HEK293 (cell line): Measurements from ENCODE around the gene PARD6B.

DNA sequence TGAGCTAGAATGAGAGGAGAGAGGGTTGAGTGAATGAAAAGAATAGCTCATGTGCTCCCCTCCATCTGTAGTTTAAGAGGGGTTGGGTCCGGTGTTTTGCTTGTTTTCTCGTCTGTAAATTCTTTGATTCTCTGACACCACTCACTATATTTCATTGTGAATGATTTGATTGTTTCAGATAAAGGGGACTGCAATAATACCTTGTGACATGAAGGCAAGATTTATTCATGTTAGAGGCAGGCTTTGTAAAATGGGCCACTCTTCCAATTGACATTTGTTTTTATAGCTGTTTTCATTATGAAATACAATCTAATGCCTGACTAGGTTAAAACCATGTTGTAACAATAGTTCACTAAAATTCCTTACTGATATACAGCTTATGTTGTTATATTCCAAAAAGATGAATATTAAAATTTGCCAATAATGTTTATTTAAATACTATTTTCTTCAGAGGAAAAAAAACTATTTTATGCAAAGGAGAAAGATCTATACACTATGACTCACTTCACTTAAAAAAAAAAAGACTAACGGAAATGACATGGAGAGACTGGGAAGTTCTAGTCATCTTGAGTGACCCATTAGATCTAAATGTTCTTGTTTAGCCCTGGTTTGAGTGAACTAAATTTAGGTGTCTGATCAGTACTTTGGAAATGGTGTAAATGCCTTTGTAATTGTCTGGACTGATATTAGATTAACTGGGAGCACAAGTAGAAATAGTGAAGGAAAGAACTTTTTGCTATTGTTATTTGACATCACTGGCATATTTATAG, 3.4 kb downstream of the PTPN1 start:
- PRO-cap, result no peak
- RRBS, 2 experiments, result no CpG with 5 or more reads among the region's 3 CpGs

GRCh38 chr20:50537793-50538605, 27.8 kb downstream of the PTPN1 start:
- PRO-cap, result no peak
- RRBS, 2 experiments, result no CpG with 5 or more reads among the region's 9 CpGs

DNA sequence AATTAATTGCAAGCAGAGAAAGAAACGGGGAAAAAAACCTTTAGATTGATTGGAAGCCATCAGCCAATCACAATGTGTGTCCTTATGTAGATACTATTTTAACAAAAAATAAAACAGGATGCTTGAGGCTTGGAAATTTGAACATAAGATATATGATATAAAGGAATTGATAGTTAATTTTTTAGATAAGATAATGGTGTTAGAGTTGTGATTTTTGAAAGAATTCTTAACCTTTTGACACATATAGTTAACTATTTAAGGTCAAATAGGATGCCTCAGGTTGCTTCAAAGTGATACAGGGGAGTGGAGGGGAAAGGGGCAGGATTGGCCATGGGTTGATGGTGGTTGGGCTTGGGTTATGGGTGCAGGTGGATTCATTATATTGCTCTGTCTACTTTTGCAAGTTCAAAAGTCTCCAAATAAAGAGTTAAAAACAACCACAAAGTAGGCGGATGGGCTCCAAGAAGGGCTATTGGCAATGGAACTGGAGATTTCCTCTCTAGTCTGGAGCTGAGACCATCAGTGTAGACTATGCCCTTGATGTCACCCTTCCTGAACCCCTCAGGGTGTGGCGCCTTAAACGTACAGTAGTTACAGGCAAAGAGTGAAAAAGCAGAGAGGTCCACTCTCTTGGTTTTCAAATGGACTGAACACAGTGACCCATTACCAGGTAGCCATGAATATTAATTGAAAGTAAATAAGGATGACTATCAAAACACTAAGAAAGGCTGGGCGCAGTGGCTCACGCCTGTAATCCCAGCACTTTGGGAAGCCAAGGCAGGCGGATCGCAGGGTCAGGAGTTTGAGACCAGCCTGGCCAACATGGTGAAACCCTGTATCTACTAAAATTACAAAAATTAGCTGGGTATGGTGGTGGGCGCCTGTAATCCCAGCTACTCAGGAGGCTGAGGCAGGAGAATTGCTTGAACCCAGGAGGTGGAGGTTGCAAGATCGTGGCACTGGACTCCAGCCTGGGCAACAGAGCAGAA, 81.2 kb downstream of the PTPN1 start:
- PRO-cap, result unidirectional peak, plus-strand start at position 605 of the sequence
- RRBS, 2 experiments, result no CpG with 5 or more reads among the region's 10 CpGs

DNA sequence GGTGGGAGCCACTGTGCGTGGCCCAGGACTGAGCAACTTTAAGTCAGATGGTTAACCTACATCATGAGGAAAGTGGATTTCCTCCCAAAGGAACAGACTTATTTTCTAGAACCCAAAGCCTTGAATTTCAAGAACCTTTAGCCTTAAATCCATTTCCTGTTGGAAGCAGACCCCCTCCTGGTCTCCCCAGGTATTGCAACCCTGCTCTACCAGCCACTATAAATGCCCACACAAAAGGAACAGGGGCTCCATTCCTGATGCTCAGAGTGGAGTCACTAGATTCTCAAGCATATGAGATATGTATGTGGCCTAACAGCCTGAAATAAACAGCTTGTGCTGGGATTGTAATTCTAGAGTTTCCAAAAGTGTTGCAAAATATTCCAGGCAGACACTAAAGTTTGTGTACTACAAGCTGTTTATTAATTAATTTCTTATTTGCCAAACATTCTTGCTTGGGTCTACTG, 44.9 kb downstream of the RIPOR3 start:
- PRO-cap, result no peak
- RRBS, 2 experiments, result no CpG with 5 or more reads among the region's 1 CpG

DNA sequence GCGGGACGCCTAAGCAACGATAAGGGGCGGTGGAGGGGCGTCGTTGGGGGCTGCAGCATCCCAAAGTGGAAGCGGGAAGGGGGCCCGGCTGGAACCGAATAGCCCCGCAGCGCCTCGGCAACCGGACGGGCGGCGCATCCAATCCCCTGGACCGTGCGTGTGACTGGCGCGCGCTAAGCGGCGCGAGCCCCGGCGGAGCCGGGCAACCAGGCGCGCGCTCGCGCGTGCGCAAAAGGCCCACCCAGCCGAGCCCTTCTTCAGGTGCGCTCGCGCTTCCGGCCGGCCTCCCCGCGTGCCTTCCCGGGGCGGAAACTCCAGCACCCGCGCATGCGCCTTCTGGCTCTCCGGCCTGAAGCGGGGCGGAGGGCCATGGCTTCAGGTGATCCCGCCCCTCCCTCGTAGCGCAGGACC, 547 bp upstream of the PARD6B start:
- PRO-cap, result bidirectional peak, plus-strand start outside the sequence, minus-strand start at position 159 of the sequence
- RRBS, 2 experiments, result under 1 to 1% methylated on average over 32 to 36 of the region's 53 CpGs

- PRO-cap, result bidirectional peak, plus-strand start at chr20:50731580, minus-strand start at chr20:50730986; bidirectional peak, plus-strand start at chr20:50732140, minus-strand start at chr20:50732083
- RRBS, 2 experiments, result 1% methylated on average over 43 of the region's 113 CpGs
Measured at GRCh38 chr20:50731239-50732210, at the start of gene PARD6B. Gene PARD6B (plus strand): TSS chr20:50731580.

GRCh38 chr20:50739287-50740263, 8.2 kb downstream of the PARD6B start:
- PRO-cap, result no peak
- RRBS, 2 experiments, result no CpG with 5 or more reads among the region's 5 CpGs

DNA sequence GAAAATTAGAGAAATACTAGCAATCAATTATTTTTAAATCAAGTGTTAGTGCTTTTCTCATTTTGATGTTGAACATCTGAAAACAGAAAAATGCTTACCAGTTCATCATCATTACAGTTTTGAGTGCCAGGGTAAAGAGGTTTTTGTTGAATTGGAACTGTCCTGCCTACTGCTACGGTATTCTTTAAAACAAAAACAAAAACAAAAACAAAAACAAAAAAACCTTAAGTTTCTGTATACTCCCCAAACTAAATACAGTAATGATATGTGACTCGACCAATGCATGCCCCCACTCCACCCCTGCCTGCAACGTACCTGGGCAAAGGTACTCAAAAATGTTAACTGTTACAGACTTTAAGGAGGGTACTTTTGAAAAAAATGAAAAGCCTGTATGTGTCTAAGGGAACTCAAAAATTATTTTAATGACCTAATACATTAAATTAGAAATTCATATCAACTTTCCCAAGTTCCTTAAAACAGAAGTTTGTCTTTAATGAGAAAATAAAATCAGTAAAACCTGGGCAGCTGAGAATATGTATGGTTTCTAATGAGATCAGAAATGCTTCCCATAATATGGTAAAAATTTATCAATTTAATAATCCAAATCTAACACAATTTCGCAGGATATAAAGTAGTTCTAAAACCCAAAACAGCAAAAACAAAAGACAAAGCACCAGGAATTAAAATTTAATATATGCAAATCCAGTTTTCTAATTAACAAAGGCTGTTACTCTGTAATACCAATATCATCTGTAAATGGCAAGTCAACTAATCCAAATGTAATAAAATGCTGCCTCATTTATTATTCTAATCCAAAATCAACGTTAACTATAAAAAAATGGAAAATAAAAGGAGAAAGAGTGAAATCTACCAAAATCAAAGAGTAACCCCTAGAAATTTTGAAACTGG, 26.3 kb downstream of the ADNP start:
- PRO-cap, result no peak
- RRBS, 2 experiments, result no CpG with 5 or more reads among the region's 5 CpGs

GRCh38 chr20:50931550-50932321, 499 bp upstream of the ADNP start:
- PRO-cap, result bidirectional peak, plus-strand start at chr20:50931717, minus-strand start at chr20:50931422
- RRBS, 2 experiments, result 13 to 17% methylated on average over 8 of the region's 46 CpGs

GRCh38 chr20:51084277-51084709, 61.4 kb upstream of the KCNG1 start:
- PRO-cap, result no peak
- RRBS, 2 experiments, result no CpG with 5 or more reads among the region's 10 CpGs

- PRO-cap, result no peak
- RRBS, 2 experiments, result no CpG with 5 or more reads among the region's 17 CpGs
Measured at GRCh38 chr20:51423661-51424560, 118.6 kb downstream of the NFATC2 start.

- PRO-cap, result no peak
- RRBS, 2 experiments, result no CpG with 5 or more reads among the region's 18 CpGs
Measured at GRCh38 chr20:51456198-51457177, 86.0 kb downstream of the NFATC2 start.

- PRO-cap, result no peak
- RRBS, 2 experiments, result 95 to 100% methylated on average over 1 of the region's 6 CpGs
Measured at GRCh38 chr20:51469051-51469467, 73.5 kb downstream of the NFATC2 start.

GRCh38 chr20:51494174-51494799, 48.2 kb downstream of the NFATC2 start:
- PRO-cap, result no peak
- RRBS, 2 experiments, result no CpG with 5 or more reads among the region's 16 CpGs

DNA sequence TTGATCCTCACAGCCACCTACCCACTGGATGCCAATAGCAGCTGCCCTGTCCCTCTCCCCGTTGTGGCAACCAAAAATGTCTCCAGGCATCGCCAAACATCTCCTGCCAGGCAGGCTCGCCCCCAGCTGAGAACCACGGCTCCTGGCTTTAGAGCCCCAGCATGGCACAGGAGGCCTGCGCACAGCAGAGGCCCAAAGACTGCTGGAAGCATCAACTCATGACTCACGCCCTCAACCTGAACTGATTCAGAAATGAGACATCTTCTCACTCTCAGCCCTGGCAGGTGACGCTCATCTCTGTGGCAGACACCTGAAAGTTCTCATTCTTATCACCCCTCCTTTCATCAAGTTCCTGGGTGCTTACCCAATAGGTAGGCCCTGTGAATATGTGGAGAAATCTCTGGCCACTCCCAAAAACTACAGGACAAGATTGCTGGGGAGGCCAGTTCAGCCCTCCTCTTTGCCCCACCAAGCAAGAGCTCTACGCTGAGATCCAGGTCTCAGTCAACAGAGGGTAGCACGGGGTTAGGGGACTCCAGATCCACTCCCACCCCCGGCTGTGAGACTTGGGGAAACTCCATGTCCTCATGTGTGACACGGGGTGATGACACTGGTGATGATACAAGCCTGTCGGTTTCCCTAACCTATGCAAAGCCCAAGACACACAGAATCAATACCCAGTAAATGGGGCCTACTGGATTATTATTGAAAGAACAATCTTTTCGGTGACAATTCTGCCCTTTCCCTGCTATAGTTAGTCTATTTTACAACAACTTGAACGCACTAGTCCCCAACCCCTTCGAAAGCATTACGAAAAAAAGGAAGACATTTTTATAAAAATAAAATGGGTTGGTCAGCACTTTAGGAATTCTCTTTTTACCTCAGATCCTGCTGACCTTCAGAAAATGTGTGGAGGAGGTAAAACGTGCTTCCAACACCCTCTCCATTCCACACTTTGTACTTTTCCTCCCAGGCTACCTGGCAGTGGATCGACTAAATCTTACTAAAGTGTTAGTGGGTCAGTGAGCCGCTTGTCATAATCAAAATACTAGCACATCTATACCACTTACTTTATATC, 11.1 kb downstream of the NFATC2 start:
- PRO-cap, result no peak
- RRBS, 2 experiments, result no CpG with 5 or more reads among the region's 19 CpGs

GRCh38 chr20:51563762-51564537, 21.4 kb upstream of the NFATC2 start:
- PRO-cap, result no peak
- RRBS, 2 experiments, result no CpG with 5 or more reads among the region's 12 CpGs

DNA sequence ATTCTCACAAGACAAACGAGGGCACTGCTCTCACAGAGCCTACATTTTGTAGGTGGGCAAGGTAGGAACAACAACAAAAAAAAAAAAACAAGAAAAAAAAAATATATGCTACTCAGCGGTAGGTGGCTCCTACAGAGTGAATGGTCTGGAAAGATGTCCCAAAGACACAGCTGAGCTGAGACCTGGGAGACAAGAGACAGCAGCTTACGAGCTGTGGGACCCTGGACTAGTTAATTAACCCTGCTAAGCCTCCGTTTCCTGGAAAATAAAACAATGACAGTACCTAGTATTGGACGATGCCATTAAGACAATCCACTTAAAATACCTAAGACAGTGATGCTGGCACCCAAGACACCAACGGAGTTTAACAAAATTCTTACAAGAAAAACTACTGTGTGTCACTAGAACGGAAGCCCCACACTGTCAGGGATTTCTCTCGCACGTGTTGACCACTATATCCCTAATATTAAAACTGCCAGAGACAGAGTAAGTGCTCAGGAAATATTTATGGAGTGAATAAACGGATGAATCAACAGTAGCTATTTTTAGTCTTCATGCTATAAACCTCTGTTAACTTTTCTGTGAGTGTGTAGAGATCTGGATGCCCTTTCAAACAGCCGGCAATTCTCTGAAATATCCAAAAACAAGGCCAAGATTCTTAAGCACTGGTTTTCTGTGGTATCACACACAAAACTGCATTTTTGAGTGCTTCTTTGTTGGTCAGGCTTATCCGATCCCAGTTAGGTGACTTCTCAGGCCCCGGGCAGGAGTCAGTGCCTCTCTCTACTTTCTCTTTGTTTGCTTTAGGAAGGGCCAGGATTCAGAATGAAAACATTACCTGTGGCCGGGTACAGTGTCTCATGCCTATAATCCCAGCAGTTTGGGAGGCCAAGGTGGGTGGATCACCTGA, 16.0 kb downstream of the ATP9A start:
- PRO-cap, result no peak
- RRBS, 2 experiments, result 0% methylated on average over 1 of the region's 14 CpGs; no CpG with 5 or more reads in 1 of the 2 experiments

GRCh38 chr20:51760341-51760540, 7.9 kb downstream of the ATP9A start:
- PRO-cap, result no peak
- RRBS, 2 experiments, result no CpG with 5 or more reads among the region's 5 CpGs

DNA sequence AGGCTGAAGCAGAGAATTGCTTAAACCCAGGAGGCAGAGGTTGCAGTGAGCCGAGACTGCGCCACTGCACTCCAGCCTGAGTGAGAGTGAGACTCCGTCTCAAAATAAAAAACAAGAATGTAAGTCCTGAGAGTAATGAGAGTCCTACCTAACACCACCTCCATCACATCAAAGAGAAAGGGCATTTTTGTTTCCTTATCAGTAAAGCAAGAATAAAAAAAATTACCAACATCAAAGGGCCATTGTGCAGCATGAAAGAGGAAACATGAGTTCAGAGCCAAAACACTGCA, 7.3 kb downstream of the ATP9A start:
- PRO-cap, result no peak
- RRBS, 2 experiments, result no CpG with 5 or more reads among the region's 3 CpGs

- PRO-cap, result no peak
- RRBS, 2 experiments, result no CpG with 5 or more reads among the region's 7 CpGs
Measured at GRCh38 chr20:52001093-52001441, 190.5 kb downstream of the ZFP64 start.